Pericardium fibroblast (primary cell): ENCODE data around the gene XYLT2.

- RAMPAGE, long total RNA: no peak
Observed at GRCh38 chr17:49225462-49225751, 5.2 kb downstream of the PHOSPHO1 start.

DNA sequence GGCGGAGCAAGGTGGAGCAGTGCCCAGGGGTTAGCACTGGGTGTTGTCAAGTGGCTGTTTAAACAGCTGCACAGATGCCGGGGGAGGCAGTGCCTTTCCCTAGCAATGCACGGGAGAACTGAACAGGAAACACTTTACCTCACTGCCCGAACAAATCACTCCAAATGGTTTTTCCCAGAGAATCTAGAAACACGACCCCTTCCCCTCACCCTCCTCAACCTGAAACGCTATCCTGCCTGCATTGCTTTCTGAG lies 6.6 kb downstream of the PHB1 start:
- RAMPAGE, long total RNA: no peak

GRCh38 chr17:49408913-49409555 lies 5.6 kb downstream of the PHB1 start:
- RAMPAGE, long total RNA: no peak

DNA sequence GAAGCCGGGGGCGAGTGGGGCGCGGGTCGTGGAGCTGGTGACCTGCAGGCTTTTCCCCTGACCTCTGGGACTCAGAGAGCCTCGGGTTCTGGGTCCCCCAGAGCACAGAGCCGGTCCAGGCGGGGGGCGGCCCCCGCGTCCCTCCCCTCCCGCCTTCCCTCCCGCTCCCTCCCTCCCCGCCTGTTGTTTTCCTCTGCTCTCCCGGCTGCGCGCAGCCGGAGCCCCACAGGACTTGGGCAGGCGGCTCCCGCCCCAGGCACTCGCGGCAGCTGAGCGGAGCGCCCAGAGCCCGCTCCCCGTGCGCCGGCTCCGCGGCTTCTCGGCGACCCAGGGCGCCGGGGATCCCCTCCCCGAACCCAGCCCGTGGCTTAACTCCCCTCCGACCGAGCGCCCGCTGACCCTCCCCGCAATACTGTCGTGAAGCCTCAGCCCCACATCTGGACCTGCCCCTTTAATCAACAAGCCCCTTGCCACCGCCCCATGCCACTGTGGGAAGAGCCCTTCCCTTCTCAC lies 975 bp downstream of the NXPH3 start:
- RAMPAGE, long total RNA: no peak

DNA sequence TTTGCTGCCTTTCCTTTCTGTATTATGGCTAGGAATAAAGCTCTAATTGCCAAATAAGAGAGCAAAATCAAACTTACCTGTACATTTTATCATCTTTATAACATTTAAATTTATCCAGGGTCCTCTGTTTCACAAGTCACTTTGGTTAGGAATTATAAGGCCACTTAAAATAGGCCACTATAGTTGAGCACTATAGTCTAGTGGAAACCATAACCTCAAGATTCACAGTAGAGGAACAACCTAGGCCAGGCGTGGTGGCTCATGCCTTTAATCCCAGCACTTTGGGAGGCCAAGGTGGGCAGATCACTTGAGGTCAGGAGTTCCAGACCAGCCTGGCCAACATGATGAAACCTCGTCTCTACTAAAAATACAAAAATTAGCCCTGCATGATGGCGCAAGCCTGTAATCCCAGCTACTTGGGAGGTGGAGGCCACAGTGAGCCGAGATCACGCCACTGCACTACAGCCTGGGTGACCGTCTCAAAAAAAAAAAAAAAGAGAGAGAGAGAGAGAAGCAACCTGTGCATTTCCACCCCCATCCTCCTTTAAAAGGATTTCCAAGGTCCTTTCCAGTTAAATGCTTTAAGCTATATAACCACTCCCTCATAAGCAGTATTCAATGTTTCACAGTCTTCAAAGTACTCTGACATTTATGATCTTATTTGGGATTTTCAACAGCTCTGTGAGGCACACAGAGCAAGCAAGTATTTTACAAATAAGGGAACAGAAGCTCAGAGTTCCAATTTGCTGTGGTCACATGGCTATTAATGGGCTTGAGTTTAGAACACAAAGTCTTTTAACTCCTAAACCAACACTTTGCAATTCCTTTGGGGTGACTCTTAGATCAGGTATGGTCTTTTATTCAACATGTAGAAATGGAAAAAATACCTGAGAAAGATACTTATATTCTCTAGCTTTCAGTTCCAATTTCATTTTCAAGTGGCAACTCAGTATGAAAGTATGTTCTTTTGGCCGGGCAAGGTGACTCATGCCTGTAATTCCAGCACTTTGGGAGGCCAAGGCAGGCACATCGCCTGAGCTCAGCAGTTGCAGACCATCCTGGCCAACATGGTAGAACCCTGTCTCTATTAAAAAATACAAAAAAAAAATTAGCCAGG lies 31.5 kb downstream of the SPOP start:
- RAMPAGE, long total RNA: no peak

DNA sequence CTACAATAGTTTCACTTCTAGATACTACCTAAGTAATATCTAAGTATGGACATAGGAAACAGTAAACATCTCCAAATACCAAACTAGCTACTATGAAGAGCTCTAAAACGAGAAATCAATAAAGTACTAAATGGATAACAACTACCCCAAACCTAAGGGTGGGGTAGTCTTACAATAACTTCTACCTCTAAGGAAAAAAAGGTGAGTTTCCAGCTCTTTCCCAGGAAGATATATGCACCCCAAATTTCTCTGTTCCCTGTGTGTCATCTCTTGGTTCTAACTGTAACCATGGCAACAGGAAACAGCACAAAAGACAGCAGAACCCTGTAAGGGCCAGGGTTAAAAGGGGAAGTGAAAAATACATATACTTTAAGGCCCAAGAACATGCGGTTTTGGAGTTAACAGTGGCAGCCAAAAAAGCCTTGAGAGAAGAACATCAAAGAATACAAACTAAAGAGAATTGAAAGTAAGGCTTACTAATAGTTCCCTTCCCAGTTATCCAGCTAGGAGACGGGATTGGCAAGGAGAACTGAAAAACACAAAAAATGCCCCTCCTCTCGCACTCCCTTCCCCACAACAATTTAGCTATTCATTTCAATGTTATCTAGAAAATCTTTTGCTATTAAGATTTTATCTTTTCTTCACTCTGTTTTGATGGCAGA lies 1.7 kb downstream of the SPOP start:
- RAMPAGE, long total RNA: no peak

- RAMPAGE, long total RNA: no peak
Observed at GRCh38 chr17:49691026-49692259, 13.5 kb upstream of the SPOP start.

- RAMPAGE, long total RNA: no peak
Observed at GRCh38 chr17:49704894-49705565, 2.7 kb downstream of the SLC35B1 start.

GRCh38 chr17:49763149-49763641 lies 736 bp downstream of the FAM117A start:
- RAMPAGE, long total RNA: no peak

GRCh38 chr17:49779772-49780321 lies 8.6 kb upstream of the KAT7 start:
- RAMPAGE, long total RNA: no peak

DNA sequence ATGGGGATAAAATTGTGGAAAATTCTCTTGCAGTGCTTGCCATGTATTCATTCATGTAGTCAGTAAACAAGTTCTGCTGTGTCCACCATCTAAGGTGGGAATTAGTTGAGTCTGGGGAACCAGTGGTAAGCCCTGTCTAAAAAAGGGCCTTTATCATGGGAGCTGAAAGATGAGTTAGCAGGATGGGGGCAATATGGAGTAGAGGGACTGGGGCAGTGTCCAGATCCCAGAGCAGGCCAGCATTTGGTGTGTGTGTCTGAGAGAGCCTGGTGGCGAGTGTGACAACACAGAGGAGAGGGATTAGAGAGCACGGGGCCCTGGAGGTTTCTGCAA lies 12.5 kb downstream of the TAC4 start:
- RAMPAGE, long total RNA: no peak

- RAMPAGE, long total RNA: no peak
Observed at GRCh38 chr17:49890842-49891269, 43.0 kb upstream of the TAC4 start.

- RAMPAGE, long total RNA: no peak
Observed at GRCh38 chr17:49987819-49988291, 7.2 kb downstream of the DLX3 start.

DNA sequence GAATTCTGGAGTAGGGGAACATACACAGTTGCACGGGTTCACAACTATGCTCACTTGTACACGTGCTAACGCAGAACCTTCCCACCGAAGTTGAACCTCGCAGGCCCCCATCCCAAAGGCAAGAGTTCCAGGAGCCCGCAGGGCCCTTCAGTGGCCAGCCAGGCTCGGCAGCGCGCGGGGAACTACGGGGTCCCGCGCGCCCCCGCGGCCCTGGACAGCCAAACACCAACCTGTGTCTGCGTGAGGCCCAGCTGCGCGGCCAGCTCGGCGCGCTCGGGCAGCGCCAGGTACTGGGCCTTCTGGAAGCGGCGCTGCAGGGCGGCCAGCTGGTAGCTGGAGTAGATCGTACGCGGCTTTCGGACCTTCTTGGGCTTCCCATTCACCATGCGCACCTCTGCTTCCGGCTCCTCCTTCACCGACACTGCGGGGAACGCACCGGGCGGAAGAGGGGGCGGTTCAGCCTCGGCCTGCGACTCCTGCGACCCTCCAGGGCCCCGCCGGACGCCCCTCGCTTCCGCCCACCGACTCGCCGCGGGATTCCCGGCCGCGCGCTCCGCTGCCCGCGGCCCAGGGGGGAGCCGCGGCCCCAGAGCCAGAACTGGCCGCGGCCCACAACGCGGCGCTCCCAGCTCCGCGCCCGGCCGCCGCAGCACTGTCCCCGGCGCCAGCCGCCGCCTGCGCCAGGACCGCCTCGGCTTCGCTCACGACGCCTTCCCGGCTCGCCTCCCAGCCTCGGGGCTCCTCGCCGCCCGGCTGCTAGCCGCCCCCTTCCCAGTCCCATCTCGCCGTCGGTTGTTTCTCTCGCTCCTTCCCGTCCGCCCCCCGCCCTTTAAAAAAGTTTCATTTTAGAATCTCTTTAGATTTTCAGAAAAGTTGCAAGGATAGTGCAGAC lies 1.6 kb downstream of the DLX3 start:
- RAMPAGE, long total RNA: no peak

- RAMPAGE, long total RNA: no peak
Observed at GRCh38 chr17:50037634-50038092, 18.2 kb upstream of the ITGA3 start.

DNA sequence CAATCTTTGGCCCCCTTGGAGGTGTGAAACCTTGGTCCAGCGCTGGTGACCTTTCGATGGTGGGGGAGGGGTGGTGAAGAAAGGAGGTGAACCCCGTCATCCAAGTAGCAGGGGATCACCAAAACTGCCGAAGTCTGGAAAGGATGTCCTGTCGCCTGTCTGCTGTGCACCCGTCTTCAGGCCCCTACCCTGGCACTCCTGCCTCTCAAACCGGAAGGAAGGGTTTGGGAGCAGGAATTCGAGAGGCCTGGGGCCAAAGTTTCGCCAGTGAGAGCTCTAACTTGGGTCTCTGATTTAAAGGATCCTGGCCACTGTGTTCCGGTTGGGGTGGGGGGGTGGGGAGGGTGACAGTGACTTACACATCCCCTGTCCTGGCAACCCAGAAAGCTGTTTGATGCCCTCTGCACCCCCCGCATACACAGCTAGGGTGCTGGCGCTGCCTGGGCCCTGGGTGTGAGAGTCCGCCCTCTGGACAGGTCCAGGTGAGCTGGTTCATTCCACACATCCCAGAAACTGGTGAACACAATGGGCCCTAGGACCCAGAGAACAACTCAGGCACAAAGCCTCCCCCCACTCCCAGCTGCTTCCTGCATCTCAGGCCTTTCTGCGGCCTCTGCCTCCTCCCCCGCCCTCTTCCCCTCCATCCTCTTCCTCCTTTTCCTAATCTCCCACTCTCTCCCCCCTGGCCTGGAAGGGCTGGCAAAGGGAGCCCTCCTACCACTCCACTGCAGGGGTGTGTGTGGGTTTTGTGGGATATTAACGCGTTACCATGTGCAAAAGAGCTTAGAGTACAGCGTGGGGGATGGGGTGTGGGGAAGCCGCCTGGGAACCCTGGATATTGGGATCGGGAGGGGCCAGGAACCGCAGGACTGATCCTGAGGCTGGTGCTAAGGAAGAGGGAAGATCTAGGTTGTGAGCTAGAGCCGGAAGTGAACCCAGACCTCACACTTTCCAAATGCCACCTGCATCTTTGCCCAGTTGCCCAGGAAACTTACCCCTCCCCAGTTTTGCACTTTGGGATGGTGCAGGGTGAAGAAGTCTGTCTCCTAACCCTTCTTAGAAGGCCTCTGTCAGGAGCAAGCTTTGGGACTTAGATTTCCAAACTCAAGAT lies 1.5 kb upstream of the PPP1R9B start:
- RAMPAGE, long total RNA: no peak

GRCh38 chr17:50180982-50181896 lies 15.4 kb downstream of the SGCA start:
- RAMPAGE, long total RNA: no peak

DNA sequence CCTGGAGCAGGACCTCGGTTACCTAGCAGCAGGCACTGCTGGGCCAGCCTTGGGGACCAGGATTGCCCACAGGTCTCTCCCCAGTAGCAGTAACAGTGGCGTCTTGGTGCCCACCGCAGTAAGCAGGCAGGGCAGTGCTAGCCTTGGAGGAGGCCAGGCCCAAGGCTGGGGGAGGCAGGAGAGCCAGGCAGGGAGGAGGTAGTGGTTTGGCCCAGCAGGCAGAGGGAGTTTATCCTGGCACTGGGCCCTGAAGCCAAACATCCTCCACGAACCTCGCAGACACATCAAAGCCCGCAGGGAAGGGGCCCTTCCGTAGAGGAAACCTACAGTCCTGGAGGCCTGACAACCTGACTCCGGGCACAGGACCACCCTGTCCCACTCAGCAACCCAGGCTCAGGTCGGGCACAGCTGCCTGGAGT lies 7.7 kb upstream of the TMEM92 start:
- RAMPAGE, long total RNA: no peak

GRCh38 chr17:50283801-50284300 lies 9.6 kb downstream of the TMEM92 start:
- RAMPAGE, long total RNA: no peak

DNA sequence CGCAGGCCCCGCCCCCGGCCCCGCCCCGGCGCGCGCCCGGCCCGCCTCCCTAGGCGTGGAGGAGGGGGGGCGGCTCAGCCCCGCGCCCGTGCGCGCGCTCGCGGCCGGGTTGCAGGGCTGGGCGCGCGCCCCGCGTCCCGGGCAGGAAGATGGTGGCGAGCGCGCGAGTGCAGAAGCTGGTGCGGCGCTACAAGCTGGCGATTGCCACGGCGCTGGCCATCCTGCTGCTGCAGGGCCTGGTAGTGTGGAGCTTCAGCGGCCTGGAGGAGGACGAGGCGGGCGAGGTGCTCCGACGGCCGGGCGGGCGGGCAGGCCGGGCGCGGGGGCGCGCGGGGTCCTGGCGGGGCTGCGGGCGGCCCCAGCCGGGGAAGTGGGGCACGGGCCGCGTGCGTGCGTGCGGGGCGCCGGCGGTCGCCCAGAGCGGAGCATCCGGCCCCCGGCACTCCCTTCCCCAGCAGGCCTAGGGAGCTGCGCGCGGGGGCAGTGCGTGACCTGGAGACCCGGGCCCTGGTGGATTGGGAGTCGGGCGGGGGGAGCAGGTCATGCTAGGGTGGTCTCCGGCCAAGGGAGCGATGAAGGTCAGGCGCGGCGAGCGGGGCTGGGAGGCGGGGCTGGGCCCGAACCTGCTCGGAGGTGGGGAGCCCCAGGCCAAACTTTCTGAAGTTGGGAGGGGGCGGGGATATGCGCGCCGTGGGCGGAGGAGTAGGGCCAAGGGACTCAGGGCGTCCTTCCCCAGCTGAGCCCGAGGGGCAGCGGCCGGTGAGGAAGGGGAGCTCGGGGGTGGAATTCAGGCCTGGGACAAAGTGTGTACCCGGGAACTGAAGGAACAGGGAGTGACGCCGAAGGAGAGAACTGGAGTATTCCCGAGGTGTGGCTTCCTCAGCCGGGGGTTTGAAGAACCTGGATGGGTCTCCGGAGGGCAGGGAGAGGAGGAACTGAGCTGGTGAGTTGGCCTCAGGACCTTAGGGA lies at the start of gene XYLT2:
XYLT2 (plus strand) TSS at position 135 of the 969 bp plus-strand sequence.
- RAMPAGE, long total RNA: no peak